Epithelial cell of proximal tubule (primary cell): Measurements from ENCODE around the gene KCNMB3.

DNA sequence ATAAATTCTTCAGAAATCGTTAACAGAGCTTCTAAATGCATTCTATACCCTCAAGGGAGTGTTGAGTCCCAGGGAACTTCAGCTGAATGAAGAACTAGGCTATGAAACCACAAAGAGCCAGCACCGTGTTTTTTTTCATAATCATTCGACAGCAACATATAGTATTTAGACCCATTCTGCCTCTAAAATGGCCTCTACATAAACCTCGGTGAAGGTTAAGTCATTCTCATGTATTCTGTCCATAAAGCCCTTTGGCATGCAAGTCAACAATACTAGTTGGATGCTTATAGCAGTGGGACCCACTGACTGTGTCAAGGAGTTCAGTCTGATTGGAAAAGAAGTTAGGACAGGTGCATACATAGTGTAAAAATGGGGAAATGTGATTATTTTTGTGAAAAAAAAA lies 225.4 kb downstream of the NLGN1 start:
- RAMPAGE, long total RNA, result no peak
- RRBS, result no CpG with 5 or more reads among the region's 4 CpGs

DNA sequence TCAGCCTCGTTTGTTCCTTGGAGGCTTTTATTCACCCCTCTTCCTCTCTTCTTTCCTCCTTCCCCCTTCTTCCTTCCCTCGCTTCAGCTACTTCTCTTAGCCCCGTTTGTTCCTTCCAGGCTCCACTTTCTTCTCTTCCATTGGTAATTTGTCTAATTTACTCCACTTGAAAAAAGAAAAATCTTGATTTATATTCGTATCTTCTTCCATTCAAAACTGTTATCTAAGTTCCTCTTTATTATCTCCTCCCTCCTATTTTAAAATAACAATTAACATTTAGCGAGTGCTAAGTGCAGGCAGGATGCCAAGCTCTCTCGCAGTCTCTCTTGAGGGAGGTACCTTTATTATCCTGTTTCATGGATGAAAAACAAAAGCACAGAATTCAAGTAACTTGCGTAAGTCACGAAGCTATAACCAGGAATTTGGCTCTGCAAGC lies 418.9 kb upstream of the NAALADL2 start:
- RAMPAGE, long total RNA, result no peak
- RRBS, result no CpG with 5 or more reads among the region's 8 CpGs

GRCh38 chr3:174775511-174775979 lies 83.6 kb upstream of the NAALADL2 start:
- RAMPAGE, long total RNA, result no peak
- RRBS, result no CpG with 5 or more reads among the region's 3 CpGs

- RAMPAGE, long total RNA, result no peak
- RRBS, result no CpG with 5 or more reads among the region's 3 CpGs
Measured at GRCh38 chr3:174891126-174891564, 32.0 kb downstream of the NAALADL2 start.

- RAMPAGE, long total RNA, result no peak
- RRBS, result no CpG with 5 or more reads among the region's 5 CpGs
Measured at GRCh38 chr3:174965281-174965791, 106.2 kb downstream of the NAALADL2 start.

DNA sequence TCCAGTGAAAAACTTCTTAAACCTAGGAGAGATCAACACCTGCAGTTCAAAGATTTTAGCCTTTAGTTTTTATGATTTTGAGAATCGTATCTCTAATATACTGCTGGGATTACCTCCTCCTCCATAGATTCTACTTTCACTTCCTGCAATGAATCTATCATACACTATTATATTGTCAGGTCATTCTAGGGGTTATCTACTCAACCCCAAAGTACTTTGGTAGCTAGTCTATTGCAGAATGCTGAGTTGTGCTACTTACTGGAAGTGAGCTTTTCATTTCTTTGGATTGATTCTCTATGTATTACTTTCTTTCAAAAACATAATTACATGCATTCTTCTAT lies 1026.7 kb downstream of the TBL1XR1 start:
- RAMPAGE, long total RNA, result no peak
- RRBS, result no CpG with 5 or more reads among the region's 1 CpG

GRCh38 chr3:176906414-176906798 lies 290.9 kb downstream of the TBL1XR1 start:
- RAMPAGE, long total RNA, result no peak
- RRBS, result no CpG with 5 or more reads among the region's 3 CpGs

DNA sequence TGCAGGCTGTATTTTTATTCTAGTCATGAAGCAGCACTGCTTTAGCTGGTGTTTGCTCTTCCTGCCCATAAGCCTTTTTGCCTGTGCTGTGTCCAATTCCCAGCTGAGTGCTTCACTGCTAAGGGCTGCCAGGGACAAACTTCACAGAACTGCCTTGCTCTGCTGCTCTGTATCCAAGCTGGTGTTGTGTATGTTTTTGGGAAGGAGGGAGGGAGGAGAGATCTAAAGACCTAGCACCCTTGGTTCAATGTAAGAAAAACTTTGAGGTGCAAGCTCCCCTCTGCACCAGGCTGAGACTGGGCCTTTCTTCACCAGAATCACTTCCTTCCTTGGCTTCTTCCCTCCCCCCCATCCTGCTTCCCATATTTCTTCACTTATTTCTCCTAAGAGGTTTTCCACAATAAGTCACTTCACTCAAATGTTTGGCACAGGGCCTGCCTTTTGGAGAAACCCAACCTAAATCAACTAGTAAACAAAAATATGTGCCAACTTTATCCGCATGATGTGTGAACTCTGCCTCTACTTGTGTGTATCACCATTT lies 156.1 kb downstream of the TBL1XR1 start:
- RAMPAGE, long total RNA, result no peak
- RRBS, result no CpG with 5 or more reads among the region's 1 CpG

DNA sequence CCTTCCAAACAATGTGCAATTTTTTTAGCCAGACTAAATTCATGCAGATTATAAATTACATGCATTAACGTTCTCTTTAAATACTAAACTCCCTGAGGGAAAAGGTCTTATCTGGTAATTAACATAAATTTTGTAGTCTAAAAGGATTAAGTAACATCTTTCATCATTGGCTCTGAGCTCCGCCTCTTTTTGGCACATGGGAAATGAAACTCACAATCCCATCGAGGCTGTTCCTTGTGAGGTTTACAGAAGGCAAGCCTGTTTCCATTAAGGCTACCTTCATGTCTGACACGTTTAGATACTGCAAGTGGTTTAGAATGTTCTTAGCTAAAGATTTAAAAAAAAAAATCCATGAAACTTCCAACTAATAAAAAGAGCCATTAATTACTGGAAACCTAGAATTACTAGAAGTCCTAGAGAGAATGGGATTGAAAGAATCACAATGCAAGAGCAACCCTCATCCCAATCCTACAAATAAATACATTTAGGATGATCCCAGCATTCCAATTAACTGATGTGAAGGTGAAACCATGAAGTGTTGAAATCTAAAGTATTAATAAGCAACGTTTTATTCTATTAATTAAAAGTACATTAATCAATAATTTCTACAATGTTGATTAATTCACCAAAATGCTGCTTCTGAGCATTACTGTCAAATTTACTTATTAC lies 75.6 kb downstream of the TBL1XR1 start:
- RAMPAGE, long total RNA, result no peak
- RRBS, result no CpG with 5 or more reads among the region's 5 CpGs

GRCh38 chr3:177299754-177300712 lies 102.8 kb upstream of the TBL1XR1 start:
- RAMPAGE, long total RNA, result no peak
- RRBS, result no CpG with 5 or more reads among the region's 12 CpGs

DNA sequence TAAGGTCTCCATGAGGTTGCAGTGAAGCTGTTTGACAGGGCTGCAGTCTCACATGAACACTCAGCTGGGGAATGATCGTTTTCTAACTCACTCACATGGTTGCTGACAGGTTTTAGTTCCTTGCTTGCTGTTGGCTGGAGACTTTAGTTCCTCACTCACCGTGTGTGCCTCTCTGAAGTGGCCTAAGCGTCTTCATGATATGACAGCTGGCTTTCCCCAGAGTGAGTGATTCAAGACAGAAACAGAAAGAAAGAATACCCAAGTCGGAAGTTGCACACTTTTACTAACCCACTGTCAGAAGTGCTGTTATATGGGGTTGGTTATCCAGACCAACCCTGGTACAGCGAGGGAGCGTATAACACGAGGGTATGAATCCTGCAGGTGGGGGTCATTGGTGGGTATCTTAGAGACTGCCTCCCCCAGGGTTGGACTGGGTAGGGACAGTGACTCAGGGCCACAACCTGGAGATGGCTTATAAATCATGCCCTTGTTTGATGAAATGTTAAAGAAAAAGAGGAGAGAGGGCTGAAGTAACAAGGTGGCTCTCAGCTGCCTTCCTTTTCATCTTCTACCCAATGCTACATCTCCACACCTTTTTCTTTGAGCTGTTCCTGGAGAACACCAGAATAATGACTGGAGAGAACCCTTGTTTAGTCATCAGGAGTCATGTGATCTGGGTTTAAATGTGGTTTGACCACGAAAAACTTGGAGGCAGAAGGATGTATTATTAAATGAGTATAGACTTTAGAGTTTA lies 230.0 kb upstream of the TBL1XR1 start:
- RAMPAGE, long total RNA, result no peak
- RRBS, result no CpG with 5 or more reads among the region's 8 CpGs

- RAMPAGE, long total RNA, result no peak
- RRBS, result no CpG with 5 or more reads among the region's 4 CpGs
Measured at GRCh38 chr3:178418896-178419409, 117.3 kb upstream of the KCNMB2 start.

GRCh38 chr3:179093825-179094076 lies 22.1 kb upstream of the ZMAT3 start:
- RAMPAGE, long total RNA, result no peak

DNA sequence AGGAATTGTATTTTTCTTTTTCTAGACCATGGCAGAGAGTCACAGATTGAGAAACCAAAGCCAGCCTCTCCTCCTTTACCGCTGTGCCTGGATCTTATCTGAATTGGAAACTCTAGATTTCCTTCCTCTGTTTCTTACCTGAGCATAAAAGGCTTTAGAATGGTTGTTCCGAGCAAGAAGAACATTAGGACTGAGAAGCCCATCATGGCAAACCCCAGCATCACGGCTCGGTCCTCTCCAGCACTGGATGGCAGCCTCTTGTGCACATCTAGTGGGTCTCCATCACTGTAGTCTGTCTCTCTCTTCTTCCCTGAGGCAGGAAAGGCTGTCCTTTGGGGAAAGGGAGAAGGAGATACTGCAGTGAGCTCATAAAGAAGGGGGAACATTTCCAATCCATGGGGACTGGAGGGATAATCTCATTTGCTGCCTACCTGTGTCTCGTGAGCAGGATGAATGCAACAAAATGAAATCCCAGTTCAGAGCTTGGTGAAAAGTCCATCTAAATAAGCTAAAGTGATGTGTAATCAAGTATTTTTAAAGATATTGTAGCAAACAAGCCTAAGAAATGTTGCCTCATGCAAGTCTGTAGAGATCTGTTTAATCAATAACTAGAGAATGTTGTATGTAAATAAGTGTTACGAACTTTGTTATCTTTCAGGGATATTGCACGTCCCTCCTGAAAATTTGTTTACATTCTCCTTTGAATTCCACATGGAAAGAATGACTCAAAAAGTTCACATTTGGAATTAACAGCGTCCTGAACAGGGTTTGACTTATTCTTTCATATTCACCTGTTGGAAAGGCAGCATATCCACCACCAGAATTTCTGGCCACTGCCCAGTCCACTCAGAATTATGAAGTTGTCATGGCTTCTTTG lies at the start of gene KCNMB3:
TSS of gene KCNMB3 (minus strand) at position 510 of the 877 bp plus-strand sequence.
- RAMPAGE, long total RNA, result no peak
- RRBS, result no CpG with 5 or more reads among the region's 8 CpGs

- RAMPAGE, long total RNA, result no peak
- RRBS, result 1% methylated on average over 11 of the region's 47 CpGs
Measured at GRCh38 chr3:179323159-179323574, 336 bp downstream of the ZNF639 start.

- RAMPAGE, long total RNA, result no peak
- RRBS, result no CpG with 5 or more reads among the region's 6 CpGs
Measured at GRCh38 chr3:179348342-179349102, 1.0 kb downstream of the MFN1 start.

DNA sequence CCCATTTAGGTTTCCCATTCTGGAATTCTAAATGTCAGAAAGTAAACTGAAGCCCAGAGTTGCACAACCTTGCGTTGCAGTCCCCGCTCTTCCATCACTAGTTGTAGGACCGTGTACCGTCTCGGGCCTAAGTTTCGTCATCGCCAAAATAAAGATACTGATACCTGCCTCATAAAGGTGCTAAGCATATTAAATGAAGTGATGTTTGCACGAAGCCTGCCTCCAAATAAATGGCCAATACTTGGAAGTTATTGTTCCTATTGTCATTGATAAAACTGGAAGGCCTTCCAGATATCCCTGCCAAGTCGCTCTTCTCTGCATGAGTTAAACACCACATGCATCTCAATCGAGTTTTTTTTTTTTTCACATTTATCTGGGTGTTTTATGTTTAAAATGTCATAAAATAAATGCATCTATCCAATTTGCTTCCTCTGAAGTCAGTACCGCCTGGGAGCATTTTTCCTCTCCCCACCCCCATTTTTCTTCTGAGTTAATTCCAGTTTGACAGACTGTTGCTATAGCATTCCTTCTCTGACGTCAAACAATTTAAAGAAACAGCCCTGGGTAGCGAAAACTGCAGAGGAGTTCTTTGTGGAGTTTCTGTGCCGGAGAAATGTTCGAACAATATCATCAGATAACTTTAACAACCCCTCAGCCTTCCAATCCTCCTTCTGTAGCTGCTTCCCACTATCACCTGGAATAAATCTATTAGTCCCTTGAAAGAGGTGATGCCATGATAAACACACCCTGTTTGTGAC lies 777 bp upstream of the GNB4 start:
- RAMPAGE, long total RNA, result no peak
- RRBS, result no CpG with 5 or more reads among the region's 15 CpGs

GRCh38 chr3:179464098-179464914 lies 13.0 kb upstream of the GNB4 start:
- RAMPAGE, long total RNA, result no peak
- RRBS, result no CpG with 5 or more reads among the region's 17 CpGs

DNA sequence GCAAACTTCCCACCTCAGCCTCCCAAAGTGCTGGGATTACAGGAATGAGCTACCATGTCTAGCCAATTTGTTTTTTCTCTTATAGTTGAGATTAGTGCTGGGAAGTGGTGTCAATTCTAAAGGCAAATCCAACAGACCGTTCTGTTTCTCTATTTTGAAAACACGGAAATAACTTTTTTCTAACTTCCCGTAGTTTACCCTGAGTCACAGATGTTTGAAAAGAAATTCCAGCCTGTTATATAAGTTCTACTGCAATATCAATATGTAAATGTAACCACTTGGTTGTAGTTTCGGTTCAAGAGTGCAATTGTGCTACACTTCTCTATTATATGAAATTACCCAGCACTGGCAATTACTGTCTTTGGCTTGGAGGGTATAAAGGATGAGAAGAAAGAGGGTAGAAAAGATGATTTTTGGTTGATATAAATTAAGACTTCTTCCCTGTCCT lies 22.3 kb upstream of the GNB4 start:
- RAMPAGE, long total RNA, result no peak
- RRBS, result no CpG with 5 or more reads among the region's 4 CpGs

DNA sequence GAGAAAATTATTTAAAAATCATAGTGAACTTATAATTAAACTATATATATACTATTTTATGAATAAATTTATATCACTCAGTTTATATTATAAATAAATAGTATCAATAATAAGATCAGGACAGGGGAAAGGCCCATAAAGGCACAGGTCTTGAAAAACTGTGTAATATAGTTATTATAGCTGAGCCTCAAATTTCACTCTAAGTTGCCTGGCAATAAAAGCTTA lies 31.9 kb upstream of the GNB4 start:
- RAMPAGE, long total RNA, result no peak